Esophagus squamous epithelium (tissue), 4 donors: ENCODE data around the gene OTULINL.

GRCh38 chr5:14221289-14221785 lies 78.2 kb downstream of the TRIO start:
- PRO-cap = no peak
- RAMPAGE, long total RNA, 4 experiments = no peak in any of the 4 experiments

DNA sequence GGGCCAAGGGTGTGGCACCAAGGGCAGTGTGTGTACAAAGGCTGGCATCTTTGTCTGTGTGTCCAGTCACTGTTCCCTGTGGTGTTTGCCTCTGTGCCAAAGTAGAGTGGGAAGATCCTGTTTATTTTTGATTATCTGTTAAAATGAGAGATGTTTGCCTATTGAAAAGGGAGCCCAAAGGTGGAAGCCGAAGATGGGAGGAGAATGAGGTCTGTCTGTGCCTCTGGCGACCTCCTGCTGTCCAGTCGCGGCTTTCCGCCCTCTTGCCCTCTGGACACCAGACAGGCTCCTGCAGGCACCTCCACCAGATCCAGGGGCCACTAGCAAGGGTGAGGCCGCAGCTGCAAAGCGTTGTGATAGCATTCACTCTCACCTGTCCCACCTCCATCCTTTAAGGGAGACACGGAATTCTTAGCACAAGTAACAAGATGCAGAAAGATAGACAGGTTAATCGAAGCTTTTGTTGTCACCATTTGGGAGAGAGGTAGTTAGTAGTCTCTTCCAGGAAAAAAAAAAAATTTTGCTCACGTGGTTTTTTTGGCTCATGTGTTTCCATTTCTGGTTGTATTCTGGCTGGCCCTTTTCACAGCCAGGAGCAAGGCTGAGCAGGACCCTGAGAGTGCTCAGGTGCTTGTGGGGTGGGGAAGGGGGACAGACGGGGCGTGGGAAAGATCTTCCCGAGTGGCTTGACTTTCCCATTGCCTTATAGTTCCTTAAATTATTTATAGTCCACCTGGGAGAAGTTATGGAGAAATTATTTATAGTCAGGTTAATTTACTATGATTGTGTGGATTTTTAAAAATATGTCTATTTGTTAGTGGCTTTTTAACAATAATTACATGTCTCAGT lies 114.0 kb downstream of the TRIO start:
- PRO-cap = no peak
- RAMPAGE, long total RNA, 4 experiments = no peak in any of the 4 experiments

GRCh38 chr5:14258559-14259309 lies 115.6 kb downstream of the TRIO start:
- PRO-cap = no peak
- RAMPAGE, long total RNA, 4 experiments = no peak in any of the 4 experiments

DNA sequence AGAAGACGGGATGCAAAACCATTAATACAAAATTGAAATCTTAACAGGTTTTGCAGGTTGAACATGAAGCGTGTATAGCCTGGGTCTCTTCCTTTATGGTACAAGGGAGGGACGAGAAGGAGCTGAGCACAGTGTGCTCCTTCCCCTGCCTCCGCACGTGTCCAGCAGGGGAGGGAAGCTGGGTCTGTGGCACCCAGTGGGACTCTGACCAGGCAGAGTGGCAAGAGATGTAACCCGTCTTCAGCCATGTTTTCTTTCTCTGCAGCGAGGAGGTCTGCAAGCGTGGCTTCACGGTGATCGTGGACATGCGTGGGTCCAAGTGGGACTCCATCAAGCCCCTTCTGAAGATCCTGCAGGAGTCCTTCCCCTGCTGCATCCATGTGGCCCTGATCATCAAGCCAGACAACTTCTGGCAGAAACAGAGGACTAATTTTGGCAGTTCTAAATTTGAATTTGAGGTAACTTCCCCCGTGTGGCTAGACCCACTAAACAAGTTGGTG lies 143.5 kb downstream of the TRIO start:
- PRO-cap = no peak
- RAMPAGE, long total RNA, 4 experiments = no peak in any of the 4 experiments

DNA sequence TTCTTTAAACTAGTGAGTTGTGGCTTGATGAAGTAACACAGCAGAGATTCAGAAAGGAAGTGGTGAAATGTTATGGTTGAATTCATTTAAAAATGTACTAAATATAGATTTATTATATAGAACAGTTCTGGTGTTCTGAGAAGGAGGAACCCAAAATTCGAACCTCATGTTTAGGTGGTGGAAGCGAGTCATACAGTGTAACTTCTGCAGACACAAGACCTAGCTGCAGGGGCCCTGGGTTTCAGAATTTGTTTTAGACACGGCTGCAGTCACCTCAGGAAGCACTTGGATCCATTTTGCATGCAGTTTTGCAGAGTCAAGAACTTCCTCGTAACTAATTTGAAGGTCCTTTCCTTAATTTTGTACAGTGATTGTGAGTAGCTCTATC lies 188.3 kb downstream of the TRIO start:
- PRO-cap = unidirectional peak, plus-strand start at position 244 of the sequence
- RAMPAGE, long total RNA, 4 experiments = no peak in any of the 4 experiments

DNA sequence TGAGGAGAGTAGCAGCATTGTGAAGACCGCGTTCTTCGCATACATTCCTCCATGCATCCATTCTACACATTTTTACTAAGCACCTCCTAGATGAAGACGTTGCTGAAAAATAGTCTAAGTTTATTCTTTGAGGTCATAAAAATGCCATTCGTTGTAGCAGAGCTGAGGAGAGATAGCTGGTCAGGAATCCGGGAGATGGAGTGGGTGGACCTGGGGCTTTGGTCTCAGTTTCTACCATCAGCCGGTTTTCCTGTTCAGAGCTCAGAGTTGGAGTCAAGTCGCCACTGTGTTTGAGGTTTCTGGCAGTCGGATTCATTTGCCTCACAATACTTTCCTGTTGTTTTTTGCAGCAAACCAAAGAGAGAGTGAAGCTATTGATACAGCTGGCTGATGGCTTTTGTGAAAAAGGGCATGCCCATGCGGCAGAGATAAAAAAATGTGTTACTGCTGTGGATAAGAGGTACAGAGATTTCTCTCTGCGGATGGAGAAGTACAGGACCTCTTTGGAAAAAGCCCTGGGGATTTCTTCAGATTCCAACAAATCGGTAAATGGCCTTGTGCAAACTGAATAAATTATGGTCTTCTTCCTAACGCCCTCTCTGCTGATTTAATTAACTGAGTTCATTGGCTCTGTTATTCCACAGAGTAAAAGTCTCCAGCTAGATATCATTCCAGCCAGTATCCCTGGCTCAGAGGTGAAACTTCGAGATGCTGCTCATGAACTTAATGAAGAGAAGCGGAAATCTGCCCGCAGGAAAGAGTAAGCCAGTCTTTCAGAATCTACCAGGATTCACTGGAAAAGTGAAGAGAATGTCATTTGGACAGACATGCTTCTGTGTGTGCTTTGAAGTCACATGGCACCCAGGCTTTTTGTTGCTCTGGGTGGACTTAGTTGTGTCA lies 194.3 kb upstream of the OTULINL start:
- PRO-cap = no peak
- RAMPAGE, long total RNA, 4 experiments = no peak in any of the 4 experiments

- PRO-cap = no peak
- RAMPAGE, long total RNA, 4 experiments = no peak in any of the 4 experiments
Observed at GRCh38 chr5:14440120-14440496, 141.5 kb upstream of the OTULINL start.

GRCh38 chr5:14445553-14446535 lies 135.7 kb upstream of the OTULINL start:
- PRO-cap = bidirectional peak, plus-strand start at chr5:14446193, minus-strand start at chr5:14445959
- RAMPAGE, long total RNA, 4 experiments = no peak in any of the 4 experiments

DNA sequence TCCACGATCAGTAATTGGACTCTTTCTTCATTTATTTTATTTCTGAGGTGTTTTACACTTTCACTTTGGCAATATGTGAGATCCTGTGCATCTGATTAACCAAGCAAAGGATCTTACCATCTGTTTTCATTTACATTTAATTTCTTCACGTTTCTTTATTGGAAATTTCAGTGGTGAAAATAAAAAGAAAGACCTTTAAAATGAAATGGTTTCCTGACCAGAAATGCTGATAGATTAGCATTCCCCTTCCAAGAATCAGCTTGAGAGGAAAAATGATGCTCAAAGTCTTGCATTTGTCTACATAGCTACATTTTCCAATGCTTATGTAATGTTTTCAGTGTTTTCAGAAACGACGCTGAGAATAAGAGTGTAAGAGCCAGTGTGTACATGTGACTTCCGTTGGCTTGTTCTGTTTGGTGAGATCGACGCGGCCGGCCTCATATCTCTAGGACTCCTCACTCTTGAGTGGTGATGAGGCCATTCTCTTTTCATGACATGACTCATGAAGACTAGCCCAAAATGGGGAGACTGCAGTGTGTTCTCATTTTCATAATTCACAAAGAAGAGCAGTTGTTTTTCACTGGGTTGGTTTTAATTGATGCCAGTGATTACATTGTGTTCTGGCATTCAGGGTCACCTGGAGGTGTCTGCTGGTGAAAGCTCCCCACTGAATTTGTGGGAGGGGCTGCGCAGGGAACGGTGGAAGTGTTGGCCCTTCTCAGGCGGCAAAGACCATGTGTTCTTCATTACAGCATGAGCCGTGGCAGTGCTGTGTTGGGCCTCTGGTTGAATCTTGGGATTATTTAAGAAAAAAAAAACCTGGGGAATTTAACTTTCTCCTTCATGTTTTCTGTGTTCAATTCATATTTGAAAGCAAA lies 131.6 kb upstream of the OTULINL start:
- PRO-cap = unidirectional peak, plus-strand start at position 407 of the sequence
- RAMPAGE, long total RNA, 4 experiments = no peak in any of the 4 experiments

GRCh38 chr5:14453535-14454056 lies 128.0 kb upstream of the OTULINL start:
- PRO-cap = no peak
- RAMPAGE, long total RNA, 4 experiments = no peak in any of the 4 experiments

DNA sequence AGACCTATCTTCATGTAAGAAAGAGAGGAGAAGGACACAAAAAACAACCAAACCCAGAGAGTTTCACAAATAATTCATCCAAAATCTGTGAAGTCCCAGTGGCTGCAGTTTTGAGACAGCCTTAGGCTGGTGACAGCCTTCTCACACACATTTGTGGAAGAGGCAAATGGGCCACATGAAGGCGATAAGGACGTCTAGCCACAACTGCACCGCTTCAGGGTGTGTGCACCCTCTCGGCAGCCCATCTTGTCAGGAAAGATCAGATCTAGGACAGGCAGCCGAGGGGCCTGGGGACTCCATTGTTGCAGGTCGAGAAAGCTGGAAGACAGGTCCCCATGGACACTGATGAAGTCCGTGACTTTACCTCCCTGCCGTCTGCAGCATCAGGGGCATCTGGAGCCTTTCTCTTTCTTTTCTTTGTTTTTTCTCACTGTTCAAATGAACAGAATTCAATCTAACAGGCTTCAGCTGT lies 112.1 kb upstream of the OTULINL start:
- PRO-cap = no peak
- RAMPAGE, long total RNA, 4 experiments = no peak in any of the 4 experiments

GRCh38 chr5:14581376-14582586 lies at the start of gene OTULINL:
Gene OTULINL (plus strand): TSS chr5:14581792.
- PRO-cap = bidirectional peak, plus-strand start at chr5:14581846, minus-strand start at chr5:14581671; unidirectional peak, minus-strand start at chr5:14582440
- RAMPAGE, long total RNA, 4 experiments = start-site peak on the plus strand in 2 of 4 experiments, at chr5:14581818-14581849 at its widest, 17 to 19 reads per replicate

GRCh38 chr5:14588737-14589639 lies 7.4 kb downstream of the OTULINL start:
- PRO-cap = unidirectional peak, minus-strand start at chr5:14589149
- RAMPAGE, long total RNA, 4 experiments = no peak in any of the 4 experiments

DNA sequence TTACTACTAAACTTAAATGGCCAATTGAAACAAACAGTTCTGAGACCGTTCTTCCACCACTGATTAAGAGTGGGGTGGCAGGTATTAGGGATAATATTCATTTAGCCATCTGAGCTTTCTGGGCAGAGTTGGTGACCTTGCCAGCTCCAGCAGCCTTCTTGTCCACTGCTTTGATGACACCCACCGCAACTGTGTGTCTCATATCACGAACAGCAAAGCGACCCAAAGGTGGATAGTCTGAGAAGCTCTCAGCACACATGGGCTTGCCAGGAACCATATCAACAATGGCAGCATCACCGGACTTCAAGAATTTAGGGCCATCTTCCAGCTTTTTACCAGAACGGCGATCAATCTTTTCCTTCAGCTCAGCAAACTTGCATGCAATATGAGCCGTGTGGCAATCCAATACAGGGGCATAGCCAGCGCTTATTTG lies 12.7 kb upstream of the OTULIN start:
- PRO-cap = no peak
- RAMPAGE, long total RNA, 4 experiments = no peak in any of the 4 experiments

GRCh38 chr5:14710421-14711566 lies 46.3 kb downstream of the OTULIN start:
- PRO-cap = no peak
- RAMPAGE, long total RNA, 4 experiments = no peak in any of the 4 experiments

- PRO-cap = no peak
- RAMPAGE, long total RNA, 4 experiments = no peak in any of the 4 experiments
Observed at GRCh38 chr5:14849702-14850458, 21.7 kb downstream of the ANKH start.

DNA sequence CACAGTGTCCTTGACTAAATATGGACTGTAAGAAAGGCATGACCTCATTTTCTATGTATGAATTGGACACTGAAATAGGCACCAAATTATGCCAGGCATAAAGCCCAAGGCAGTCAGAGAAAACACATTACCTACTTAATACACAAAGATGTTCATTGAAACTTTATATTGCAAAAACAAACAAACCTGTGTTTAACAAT lies 7.1 kb downstream of the ANKH start:
- PRO-cap = no peak
- RAMPAGE, long total RNA, 4 experiments = no peak in any of the 4 experiments

DNA sequence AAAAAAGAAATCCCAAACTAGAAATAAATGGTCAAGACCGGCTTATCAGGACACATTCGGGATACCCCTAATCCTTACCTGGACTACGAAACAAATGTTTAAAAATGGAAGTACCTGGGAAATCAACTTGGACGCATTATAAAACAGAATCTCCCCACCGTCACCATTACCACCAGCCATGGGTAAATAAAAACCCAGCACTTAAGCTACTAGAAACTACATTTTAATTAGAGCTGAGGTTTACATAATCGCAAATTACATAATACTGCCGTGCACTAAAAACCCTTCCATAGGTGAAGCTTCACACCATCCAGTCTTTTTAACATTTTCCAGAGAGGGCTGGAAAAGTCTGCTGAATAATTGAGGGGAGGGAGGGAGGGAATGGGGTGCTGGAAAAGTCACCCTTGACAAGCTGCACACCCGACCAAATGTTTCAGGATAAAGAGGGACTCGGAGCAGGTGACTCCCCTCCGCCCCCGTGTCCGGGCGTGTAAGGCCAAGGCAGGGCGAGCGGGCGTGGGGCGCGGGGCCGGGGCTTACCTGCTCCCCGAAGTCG lies 688 bp downstream of the ANKH start:
- PRO-cap = no peak
- RAMPAGE, long total RNA, 4 experiments = no peak in any of the 4 experiments

- PRO-cap = no peak
- RAMPAGE, long total RNA, 4 experiments = no peak in any of the 4 experiments
Observed at GRCh38 chr5:15009432-15009909, 137.9 kb upstream of the ANKH start.

- PRO-cap = no peak
- RAMPAGE, long total RNA, 4 experiments = no peak in any of the 4 experiments
Observed at GRCh38 chr5:15501096-15501951, 1.3 kb downstream of the FBXL7 start.